ENCODE results near the genes TCF7L2 and CCDC186.

- PRO-cap, result bidirectional peak, plus-strand start at chr10:112950250, minus-strand start at chr10:112950029; unidirectional peak, plus-strand start at chr10:112950820
Observed at GRCh38 chr10:112950186-112950934, at the start of gene TCF7L2. Gene TCF7L2, plus strand, starts transcription at chr10:112950247.

GRCh38 chr10:112951913-112952268 lies 1.8 kb downstream of the TCF7L2 start:
- PRO-cap, result no peak

- PRO-cap, result no peak
Observed at GRCh38 chr10:112958176-112958805, 8.2 kb downstream of the TCF7L2 start.

DNA sequence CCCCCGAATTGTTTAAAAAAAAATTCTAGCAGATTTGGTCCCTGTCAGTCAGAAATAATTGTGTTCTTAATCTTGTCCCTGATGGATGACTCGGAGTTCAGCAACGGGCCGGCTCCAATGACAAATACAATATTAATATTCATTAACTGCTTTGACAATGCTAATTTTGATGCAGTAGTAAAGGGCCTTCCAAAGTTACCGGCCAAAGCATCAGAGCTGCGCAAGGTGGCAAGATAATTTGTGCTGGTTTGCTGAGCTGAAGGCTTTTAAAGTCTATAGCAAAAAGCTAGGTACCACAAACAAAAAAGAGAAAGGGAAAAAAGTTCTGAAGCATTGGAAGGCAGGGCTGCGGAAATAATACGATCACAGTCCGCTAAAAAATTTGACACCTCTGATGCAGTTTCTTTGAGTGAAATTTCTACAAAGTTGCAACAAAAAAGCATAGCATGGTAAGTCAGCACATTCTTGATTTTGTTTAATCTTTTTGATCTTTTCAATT lies 175.5 kb downstream of the TCF7L2 start:
- PRO-cap, result no peak

GRCh38 chr10:113147986-113148507 lies 198.0 kb downstream of the TCF7L2 start:
- PRO-cap, result no peak

DNA sequence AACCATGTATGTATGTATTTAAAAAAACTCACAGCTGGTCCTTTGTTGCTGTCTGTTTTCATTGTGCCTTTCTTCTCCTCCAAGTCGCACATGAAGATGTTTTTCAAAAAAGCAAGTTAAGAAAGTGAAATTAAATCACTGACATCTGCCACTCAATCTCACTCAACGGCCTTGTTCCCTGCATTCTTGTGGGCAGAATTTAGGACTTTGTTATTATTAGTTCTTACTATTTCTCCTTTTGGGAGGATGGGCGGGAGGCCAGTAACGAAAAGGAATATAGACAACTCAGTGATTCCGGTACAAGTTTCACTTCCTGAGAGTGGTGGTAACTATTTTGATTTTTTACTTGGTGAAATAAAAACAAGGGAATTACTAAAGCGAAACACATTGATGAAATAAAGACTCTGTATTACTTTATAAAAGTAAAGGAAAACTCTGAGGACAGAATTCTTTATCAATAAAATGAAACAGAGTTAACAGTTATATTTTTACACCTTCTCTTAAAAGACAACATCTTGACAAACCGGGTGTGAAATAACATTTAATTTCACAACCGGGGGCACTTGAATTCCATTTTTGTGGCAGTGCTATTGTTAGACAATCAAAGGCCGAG lies 231.8 kb upstream of the HABP2 start:
- PRO-cap, result unidirectional peak, minus-strand start at position 188 of the sequence

- PRO-cap, result unidirectional peak, minus-strand start at chr10:113479916
Observed at GRCh38 chr10:113479833-113480032, 73.1 kb upstream of the HABP2 start.

- PRO-cap, result bidirectional peak, plus-strand start at chr10:113558055, minus-strand start at chr10:113558035
Observed at GRCh38 chr10:113557897-113558217, 5.0 kb downstream of the HABP2 start.

DNA sequence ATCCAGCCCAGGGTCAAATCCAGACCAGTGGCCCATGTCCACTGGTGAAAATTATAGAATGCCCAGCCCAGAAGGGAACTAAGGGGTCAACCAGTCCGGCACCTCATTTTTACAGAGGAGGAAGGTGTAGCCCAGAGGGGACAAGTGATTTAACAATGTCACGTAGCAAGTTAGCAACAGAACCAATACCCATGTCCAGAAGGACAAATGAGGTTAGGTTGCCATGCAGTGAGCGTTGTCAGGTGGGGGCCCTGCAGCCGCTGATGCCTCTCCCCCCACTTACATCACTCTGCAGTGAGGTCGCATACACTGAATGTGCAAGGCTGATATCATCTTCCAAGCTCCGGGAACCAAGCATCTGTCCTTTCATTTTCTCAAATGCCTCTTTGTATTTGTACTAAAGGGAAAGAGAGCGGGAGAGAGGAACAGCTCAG lies 49.9 kb downstream of the NRAP start:
- PRO-cap, result no peak

GRCh38 chr10:113652884-113653083 lies 11.1 kb downstream of the NRAP start:
- PRO-cap, result no peak

DNA sequence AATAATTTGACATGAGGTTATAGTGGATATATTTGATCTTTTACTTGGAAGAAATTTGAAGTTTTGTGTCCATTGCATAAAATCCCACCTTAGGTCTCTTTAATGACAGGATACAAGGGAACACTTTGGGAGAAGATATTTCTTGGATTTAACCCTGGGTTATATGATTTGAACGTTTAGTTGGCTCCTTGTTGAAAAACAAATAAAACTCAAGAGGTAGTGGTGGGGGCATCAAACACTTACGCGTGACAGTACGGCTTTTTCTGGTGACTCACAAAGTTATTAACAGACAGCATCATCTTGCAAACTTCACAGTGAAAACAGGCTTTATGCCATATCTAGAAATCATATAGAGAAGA lies 753 bp downstream of the NRAP start:
- PRO-cap, result no peak

DNA sequence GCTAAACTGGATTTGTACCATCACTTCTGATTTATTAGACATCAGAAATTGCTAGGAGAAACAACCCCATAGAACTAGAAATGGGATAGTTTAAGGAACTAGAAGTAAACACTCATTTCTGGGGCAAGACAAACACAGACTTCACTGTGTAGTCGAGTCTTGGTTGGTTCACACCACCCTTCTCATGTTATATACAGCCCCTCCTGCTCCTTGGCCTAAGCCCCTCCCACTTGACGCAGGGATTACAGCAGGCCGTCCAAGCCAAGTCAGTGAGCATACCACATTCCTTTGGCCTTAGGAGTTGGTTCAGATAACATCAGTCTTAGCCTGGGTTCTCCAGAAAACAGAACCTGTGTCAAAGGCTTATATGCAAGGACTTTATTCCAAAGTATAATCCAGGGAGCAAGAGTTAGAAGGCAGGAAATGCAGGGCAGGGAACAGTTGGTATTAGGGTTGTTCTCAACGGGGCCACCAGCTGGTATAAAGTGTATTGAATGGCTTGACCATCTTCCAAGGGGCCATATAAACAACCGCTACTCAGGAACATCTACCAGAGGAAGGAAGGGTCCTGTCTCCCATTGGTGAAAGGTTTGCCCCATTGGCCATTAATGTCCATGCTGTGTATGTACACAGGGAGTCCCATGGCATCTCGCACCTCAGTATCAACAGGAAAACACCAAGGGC lies 2.2 kb upstream of the NRAP start:
- PRO-cap, result no peak

DNA sequence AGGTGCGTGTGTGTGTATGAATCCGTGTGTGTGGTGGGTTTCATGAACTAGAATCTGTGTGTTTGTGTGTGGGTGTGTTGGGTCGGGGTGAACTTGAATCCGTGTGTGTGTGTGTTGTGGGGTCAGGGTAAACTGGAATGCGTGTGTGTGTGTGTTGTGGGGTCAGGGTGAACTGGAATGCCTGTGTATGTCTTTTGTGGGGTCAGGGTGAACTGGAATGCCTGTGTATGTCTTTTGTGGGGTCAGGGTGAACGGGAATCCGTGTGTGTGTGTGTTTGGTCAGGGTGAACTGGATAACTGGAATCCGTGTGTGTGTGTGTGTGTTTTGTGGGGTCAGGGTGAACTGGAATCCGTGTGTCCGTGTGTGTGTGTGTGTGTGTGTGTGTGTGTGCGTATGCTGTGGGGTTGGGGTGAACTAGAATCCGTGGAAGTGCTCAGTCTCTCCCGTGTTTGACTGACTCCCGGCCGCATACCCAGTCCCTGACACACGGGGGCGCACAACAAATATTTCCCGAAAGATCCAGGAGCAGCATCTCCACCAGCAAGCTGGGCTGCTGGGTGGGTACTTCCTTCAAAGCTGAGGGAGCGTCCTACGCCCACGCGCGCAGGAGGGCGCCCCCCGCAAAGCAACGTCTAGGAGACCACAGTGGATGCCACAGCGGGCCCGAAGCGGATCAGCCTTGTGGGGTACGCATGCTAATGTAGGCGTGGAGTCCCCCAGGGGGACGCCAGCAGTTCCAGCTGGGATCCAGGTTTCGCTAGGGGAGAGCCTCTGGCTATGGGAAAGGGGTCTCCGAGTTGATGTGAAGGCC lies 843 bp upstream of the CASP7 start:
- PRO-cap, result bidirectional peak, plus-strand start at position 574 of the sequence, minus-strand start at position 452 of the sequence

DNA sequence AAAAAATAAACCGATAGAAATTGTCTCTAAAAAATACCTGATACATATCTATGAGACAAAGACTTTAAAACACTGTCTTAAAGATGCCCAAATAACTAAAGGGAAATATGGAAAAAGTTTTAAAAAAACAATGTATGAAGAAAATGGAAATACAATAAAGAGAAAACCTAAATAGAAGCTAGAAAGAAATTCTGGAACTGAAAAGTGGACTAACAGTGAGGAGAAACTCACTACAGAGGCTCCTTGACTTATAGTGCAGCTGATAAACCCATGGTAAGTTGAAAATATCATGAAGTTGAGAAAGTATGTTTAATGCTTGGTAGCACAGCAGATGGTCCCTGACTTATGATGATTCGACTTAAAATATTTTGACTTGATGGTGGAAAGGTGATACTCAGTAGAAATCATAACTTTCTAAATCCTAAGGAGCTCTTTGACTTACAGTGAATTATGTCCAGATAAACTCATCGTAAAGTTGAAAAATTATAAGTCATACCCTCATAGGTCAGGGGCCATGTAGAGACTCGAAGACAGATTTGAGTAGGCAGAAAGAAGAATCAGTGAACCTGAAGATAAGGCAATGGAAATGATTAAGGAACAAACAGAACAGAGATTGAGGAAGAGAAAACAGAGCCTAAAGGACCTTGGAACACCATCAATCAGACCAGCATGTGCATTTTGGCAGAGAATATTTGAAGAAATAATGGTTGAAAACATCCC lies 6.3 kb downstream of the NHLRC2 start:
- PRO-cap, result no peak

GRCh38 chr10:113959325-113959875 lies 84.3 kb upstream of the ADRB1 start:
- PRO-cap, result no peak

- PRO-cap, result no peak
Observed at GRCh38 chr10:114046106-114046804, 2.6 kb downstream of the ADRB1 start.

DNA sequence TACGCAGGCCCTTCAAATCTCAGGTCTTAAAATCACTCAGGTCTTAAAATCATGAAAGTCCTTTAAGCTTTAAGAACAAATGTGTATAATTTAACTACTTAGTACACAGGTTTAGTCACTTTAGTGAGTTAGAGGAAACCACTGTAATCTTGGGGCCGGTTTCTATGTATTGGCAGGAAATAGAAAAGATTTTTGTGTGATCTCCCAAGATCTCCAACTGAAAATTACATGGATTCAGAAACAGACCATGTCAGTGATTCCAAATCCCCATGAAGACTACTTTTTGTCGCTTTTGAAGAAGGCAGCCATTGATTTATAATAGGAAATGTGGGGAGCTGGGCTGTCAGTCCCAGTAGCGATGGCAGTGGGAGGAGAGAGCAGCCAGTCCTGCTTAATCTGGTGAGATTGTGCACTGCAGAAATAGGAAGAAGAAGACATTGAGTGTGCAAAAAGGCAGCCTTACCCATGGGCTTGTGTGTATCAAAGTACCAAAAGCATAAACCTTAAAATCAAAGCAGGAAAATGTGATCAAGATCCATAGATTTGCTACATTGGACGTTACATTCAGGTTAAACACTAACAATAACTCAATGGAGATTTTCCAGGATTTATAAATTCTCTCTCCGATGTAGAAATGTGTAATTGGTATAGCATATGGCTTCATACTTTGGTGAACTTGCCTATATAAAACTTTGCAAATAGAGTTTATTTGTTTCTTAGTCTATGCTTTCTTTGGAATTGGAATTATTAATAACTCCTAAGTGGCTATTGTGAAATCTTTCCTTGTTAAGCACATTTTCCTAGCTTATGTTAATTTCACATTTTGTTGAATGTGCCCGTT lies 4.8 kb downstream of the ADRB1 start:
- PRO-cap, result no peak

GRCh38 chr10:114174041-114175108 lies at the start of gene CCDC186:
Gene CCDC186, minus strand, starts transcription at chr10:114174203.
- PRO-cap, result bidirectional peak, plus-strand start at chr10:114174407, minus-strand start at chr10:114174203; unidirectional peak, minus-strand start at chr10:114174830

DNA sequence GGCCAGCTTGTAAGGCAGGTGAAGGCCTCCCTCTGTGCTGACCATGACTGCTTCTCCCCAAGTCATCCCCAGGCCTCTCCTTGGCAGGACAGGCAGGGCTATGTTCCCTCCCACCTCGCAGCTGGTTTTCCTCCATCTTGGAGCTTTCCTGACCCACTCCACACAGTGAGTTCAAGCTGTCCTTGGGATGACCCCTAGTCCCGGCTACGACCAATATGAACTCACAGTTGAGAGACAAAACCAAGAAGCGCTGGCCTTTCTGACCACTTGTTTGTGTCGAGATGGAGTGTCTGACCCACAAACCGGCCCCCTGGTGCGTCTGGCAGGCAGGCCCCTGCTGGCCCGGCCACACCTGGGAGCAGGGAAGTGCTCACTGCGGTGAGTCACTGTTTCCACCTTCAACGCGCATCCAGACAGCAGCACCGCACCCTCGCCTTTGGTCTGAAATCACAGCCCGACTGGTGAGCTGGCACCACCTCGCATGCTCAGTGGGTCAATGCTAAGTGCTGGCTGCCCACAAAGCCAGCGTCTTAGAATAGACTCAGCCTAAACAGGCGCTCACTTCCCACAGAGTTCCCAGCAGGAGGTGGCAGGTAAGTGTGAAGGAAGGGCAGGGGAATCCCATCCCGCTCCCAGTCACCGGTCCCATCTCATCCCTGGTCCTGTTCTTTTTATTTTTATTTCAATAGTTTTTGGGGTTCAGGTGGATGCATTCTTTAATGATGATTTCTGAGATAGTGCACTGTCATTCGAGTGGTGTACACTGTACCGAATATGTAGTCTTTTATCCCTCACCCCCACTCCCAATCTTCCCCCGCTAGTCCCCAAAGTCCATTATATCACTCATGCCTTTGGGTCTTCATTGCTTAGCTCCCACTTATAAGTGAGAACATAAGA lies 81.7 kb downstream of the VWA2 start:
- PRO-cap, result no peak

GRCh38 chr10:114399355-114400180 lies 4.7 kb downstream of the AFAP1L2 start:
- PRO-cap, result no peak

All from left lobe of liver (tissue), 1 donor.